ENCODE data around the gene HDHD3.

DNA sequence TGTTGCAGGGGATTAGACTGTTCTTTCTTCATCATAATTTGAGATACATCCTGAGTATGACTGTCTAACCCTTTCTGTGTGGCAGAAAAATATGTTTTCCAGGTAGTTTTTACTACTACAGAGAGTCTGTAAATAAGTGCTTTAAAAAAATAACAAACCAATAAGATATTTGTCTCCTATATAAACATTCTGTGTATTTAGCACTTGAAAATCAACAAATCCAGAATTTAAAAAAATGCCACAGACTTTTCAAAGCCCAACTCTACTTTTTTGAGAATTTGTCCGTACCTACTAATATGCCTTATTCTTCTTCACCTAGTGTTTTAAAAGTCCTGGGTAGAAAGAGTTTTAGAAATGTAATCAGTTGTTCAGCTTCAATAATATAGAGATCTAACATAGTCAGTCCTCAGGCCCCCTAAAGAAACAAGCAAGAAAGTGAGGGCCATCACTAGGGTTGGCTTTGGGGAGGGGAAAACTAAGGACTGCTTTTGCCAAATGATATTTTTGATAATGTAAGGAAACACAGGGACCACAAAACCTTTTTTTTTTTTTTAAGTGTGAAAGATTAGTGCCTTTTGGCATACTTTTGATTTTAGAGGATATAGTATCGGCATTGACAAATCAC lies 17.5 kb downstream of the SLC46A2 start:
- PRO-cap, result no peak
- RAMPAGE, long total RNA, 2 experiments, result no peak in any of the 2 experiments

- PRO-cap, result no peak
- RAMPAGE, long total RNA, 2 experiments, result no peak in any of the 2 experiments
Measured at GRCh38 chr9:113125445-113125753, 25.4 kb upstream of the SLC31A2 start.

GRCh38 chr9:113125754-113126041 lies 25.1 kb upstream of the SLC31A2 start:
- PRO-cap, result no peak
- RAMPAGE, long total RNA, 2 experiments, result no peak in any of the 2 experiments

- PRO-cap, result no peak
- RAMPAGE, long total RNA, 2 experiments, result no peak in any of the 2 experiments
Measured at GRCh38 chr9:113131777-113132095, 19.1 kb upstream of the SLC31A2 start.

DNA sequence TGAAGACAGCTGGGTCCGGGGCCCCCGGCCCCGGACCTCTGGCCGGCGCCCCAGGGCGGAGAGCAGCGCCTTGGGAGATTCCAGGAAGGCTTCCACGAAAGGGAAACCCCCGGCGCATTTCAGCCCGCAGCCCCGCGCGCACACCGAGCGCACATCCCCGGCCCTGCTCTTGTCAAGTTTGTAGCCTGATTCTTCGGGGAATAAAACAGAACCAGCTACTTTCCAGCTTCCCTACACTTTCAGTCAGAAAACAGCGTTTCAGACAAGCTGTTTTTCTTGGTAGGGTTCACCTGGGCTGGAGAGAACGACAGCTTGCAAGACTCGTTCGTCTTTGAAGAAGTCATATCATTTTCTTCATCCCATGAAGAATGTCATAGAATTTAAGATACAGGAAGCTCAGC lies 561 bp downstream of the SLC31A2 start:
- PRO-cap, result no peak
- RAMPAGE, long total RNA, 2 experiments, result no peak in any of the 2 experiments

GRCh38 chr9:113151769-113152433 lies 1.1 kb downstream of the SLC31A2 start:
- PRO-cap, result no peak
- RAMPAGE, long total RNA, 2 experiments, result no peak in any of the 2 experiments

GRCh38 chr9:113220247-113220869 lies 719 bp downstream of the FKBP15 start:
- PRO-cap, result no peak
- RAMPAGE, long total RNA, 2 experiments, result no peak in any of the 2 experiments

DNA sequence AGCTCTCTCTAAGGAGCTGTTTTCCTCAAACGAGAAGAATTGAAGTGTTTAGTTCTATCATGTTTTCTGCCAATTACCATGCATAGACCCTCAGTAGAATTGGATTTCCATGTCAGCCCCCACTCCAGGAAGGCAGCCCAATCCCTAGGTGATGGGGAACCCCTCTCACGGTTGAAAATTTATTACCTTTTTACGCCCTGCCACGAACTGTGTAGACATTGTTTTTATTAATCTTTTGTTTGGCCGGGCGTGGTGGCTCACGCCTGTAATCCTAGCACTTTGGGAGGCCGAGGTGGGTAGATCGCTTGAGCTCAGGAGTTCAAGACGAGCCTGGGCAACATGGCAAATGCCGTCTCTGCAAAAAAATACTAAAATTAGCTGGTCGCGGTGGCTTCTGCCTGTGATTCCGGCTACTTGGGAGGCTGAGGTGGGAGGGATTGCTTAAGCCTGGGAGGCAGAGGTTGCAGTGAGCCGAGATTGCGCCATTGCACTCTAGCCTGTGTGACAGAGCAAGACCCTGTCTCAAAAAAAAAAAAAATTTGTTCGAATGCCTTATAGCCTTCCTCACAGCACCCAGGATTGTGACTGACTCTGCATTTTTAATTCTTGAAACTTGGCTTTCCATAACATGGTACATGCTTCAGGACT lies 11.4 kb downstream of the RNF183 start:
- PRO-cap, result no peak
- RAMPAGE, long total RNA, 2 experiments, result no peak in any of the 2 experiments

- PRO-cap, result bidirectional peak, plus-strand start at chr9:113377108, minus-strand start at chr9:113376934
- RAMPAGE, long total RNA, 2 experiments, result start-site peak on the minus strand in 2 of 2 experiments, at chr9:113376910-113376980 at its widest, 39 to 179 reads per replicate
Measured at GRCh38 chr9:113376535-113377704, at the start of gene HDHD3. Gene HDHD3 (minus strand): TSS chr9:113376986.

GRCh38 chr9:113387405-113388084 lies 10.8 kb upstream of the HDHD3 start:
- PRO-cap, result no peak
- RAMPAGE, long total RNA, 2 experiments, result no peak in any of the 2 experiments

GRCh38 chr9:113488166-113489013 lies 24.9 kb downstream of the RGS3 start:
- PRO-cap, result no peak
- RAMPAGE, long total RNA, 2 experiments, result no peak in any of the 2 experiments

GRCh38 chr9:113503726-113504265 lies 40.3 kb downstream of the RGS3 start:
- PRO-cap, result no peak
- RAMPAGE, long total RNA, 2 experiments, result no peak in any of the 2 experiments

DNA sequence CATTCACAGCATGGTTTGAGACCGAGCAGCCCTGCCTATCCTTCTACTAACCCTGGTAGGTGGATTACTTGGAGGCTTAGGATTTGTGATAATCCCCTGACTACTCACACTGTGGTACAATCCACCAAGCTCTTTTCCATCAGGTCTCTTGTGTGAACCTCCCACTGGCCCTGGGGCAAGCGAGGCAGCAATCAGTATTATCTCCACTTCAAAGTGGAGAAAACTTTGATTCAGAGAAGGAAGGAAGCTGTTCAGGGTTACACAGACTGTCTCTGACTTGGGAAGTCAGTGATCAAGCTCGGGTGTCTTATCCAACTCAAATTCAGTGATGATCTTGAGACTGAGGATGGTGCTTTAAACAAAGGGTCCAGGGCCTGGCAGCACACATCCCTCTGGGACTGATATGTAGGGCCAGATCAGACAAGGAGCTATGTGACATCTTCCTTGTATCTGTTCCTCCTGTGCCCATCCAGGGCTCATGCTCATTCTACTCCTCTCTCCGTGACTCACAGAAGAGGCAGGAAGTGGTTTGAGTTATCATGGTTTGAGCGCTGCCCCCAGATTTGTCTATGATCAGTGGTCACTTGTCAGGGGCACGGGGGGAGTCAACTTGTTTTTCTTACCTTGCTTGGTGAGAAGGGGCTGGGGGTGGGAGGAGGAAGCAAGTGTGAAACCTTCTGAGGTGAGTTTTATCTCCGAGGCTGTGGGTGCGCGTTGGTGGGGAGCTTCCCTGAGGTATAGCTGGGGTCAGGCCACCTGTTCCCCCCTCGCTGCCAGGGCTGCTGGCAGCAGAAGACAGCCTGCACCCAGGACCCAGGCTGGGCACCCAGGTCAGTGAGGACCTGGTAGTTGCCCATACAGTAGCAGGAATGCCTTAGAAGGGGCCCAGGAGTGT lies 48.6 kb downstream of the RGS3 start:
- PRO-cap, result no peak
- RAMPAGE, long total RNA, 2 experiments, result no peak in any of the 2 experiments

DNA sequence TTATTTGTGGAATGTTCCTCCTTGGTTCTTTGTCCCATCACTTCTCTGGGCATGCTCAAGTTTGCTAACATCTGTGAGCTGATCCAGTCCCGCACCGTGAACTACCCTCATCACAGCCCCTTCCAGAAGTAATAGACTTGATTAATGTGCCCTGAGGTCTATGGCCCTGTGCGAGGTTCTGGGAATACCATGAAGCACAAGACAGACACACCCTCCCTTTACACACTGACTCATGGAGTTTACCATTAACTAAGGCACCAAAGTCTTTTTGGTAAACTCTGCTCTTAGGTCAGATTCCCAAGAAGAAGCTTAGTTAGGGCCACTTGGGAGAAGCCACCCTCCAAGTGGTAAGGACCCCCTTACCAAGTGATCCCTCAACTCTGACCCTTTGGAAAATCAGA lies 56.2 kb downstream of the RGS3 start:
- PRO-cap, result no peak
- RAMPAGE, long total RNA, 2 experiments, result no peak in any of the 2 experiments

- PRO-cap, result no peak
- RAMPAGE, long total RNA, 2 experiments, result no peak in any of the 2 experiments
Measured at GRCh38 chr9:113587809-113588184, 124.3 kb downstream of the RGS3 start.

- PRO-cap, result no peak
- RAMPAGE, long total RNA, 2 experiments, result no peak in any of the 2 experiments
Measured at GRCh38 chr9:113620126-113621114, 156.9 kb downstream of the RGS3 start.

- PRO-cap, result no peak
- RAMPAGE, long total RNA, 2 experiments, result no peak in any of the 2 experiments
Measured at GRCh38 chr9:113675382-113676034, 200.6 kb upstream of the ZNF618 start.

DNA sequence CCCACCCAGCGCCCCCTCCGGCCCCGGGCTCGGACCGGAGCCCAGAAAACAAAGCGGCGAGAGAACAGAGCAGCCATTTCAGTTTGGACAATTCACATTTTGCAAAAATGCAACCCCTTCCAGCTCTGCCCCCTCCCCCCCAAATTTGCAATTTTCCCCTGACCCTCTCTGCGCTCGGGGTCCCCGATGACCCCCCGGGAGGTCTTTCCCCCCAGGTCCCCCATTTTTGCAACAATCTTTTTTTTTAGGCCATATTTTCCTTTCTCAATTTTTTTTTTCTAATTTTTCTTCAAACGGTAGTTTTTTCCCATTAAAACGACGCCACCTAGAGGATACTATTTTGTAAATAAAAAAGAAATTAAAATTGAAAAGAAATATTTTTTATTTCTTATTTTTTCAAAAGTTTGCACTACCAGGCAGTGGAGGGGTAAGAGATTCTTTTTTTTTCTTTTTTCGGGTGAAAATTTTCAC lies 562 bp downstream of the ZNF618 start:
- PRO-cap, result no peak
- RAMPAGE, long total RNA, 2 experiments, result no peak in any of the 2 experiments

DNA sequence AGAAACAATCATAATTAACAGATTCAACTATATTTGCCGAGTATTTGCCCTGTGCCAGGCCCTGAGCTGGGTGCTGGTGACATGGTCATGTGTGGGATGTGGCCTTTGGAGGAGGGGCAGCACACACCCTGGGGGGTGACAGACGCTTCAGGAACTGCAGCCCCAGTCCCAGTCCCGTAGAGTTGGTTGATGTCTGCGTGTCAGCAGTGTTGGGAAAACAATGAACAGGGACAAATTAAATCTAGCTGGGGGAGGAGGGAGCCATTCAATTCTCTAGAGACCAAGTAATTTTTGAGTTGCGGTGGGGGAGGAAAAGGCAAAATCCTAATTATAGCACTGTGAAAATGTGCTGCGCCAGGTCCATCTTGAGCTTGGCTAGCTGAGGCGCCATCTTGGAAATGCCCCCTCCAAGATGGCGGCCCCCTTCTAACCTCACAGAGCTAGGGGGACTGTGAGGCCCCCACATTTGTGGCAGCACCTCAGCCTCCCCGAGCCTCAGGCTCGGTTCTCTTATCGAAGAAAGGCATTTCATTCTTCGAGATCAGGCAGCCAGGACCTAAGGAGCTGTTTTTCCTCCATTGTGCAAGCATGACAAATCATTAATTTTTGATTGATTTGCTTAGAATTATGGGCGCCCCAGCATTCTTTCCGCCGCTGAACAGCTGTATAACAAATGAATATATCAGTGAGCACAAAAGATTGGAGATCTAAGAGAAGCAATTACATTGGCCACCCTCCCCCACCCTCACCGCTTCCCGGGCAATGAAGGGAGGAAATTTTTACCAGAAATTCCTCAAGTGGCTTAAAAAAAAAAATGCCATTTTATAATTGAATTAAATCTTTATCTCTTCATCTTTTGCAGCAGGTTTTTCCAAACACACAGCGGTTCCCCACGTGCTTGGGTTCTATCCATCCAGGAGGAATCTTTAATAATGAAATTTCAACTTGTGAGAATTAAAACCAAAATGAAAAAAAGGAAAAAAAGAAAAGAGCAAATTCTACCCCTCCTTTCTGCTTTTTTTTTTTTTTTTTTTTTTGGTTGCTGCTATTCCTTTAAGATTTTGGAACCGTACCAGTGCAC lies 88.0 kb downstream of the ZNF618 start:
- PRO-cap, result no peak
- RAMPAGE, long total RNA, 2 experiments, result no peak in any of the 2 experiments

DNA sequence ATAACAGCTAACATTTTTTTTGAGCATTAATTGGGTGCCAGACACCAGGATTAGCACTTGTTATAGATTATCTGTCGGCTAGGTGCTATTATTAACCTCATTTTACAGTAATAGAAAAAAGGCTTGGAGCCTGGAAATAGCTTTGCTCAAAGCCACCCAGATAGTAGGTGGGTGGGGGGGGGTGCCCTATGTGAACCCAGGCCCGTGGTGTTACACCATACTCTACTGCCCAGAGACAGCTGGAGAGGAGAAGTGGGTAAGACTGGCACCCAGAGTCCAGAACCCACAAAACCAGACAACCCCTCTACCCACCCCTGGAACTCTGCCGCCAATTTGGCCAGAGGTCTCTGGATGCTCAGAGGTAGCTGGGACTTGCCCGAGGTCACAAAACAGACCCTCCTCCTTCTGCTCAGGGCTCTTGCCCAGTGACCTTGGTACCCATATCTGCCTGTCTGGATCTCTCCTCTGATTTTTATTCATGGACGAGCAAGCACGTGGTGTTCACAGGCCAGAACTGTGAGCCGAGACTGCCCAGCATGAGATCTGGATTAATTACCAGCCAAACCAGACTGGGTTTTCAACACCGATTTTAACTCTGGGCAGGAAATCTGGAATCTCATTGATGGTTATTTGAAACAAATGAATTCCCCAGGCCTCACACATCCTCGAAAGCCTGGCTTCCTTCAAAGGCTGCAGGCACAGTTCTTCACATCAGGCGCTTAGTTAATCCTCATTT lies 21.2 kb downstream of the COL27A1 start:
- PRO-cap, result no peak
- RAMPAGE, long total RNA, 2 experiments, result no peak in any of the 2 experiments